NT2/D1 (cell line): Measurements from ENCODE around the genes FOXD1 and BTF3.

DNA sequence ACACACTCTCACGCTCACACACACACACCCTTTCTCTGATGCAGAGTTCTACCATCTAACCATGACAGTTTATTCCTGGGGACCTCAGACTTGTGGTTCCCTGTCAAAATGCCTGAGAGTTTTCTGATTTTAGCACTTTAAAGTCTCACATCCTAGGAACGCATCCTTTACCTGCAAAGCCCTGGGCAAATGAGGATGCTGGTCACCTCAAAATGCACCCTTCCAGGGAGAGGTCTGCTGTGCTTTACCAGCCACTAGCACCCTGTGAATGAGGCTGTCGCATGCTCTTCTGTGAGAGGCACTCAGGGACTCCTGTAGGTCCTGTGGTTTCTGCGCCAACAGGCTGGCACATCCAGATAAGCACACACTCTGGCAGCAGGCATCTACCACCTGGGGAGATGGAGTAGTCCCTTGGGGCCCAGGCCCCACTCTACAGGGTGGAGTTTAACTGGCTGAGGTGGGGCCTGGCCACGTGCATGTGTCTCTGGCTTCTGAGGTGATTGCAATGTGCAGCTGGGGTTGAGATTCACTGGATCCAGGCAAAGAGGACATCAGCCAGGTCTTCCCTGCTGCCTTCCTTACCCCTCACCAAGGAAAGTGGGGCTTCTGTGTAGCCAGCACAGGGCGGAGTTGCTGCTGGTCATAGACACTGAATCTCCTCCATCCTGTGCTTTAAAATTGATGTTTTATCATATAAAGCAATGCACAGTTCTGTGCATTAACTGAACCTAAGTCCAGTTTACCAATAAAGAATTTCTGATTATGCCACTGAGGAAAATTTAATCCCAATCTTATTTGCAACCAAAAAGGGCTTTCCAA lies 32.3 kb downstream of the TMEM174 start:
- RRBS, 2 experiments = no CpG with 5 or more reads among the region's 6 CpGs

GRCh38 chr5:73370391-73371218 lies 78.0 kb downstream of the FOXD1 start:
- RRBS, 2 experiments = no CpG with 5 or more reads among the region's 12 CpGs

DNA sequence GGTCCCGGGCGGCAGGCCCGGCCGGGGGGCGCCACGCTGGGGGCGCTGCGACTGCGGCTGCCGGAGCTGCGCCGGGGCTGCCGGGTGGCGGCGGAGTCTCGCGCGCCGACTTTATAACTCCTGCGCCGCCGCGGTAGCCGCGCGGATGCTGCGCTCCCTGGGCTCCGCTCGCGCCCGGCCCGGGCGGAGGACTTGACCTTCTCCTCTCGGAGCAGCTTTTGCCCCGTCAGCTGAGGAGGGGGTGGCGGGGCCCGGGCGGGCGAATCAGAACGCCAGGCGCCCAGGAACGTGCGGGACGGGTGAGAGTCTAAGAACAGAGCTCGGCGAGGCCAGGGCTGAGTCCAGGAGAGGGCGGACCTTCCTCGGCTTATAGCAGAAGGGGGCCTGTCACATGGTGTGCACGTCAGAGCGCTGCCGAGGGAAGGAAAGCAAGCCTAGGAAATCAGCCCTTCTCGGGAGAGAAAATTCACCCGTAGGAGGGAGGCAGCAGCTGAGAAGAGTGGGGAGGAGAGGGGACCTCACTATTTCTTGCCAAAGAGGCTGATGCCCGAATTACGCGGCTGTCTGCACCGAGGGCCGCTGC lies at the start of gene FOXD1:
Gene FOXD1, minus strand, starts transcription at position 343 of the 583 bp plus-strand sequence.
- RRBS, 2 experiments = under 1 to 4% methylated on average over 13 to 20 of the region's 58 CpGs

DNA sequence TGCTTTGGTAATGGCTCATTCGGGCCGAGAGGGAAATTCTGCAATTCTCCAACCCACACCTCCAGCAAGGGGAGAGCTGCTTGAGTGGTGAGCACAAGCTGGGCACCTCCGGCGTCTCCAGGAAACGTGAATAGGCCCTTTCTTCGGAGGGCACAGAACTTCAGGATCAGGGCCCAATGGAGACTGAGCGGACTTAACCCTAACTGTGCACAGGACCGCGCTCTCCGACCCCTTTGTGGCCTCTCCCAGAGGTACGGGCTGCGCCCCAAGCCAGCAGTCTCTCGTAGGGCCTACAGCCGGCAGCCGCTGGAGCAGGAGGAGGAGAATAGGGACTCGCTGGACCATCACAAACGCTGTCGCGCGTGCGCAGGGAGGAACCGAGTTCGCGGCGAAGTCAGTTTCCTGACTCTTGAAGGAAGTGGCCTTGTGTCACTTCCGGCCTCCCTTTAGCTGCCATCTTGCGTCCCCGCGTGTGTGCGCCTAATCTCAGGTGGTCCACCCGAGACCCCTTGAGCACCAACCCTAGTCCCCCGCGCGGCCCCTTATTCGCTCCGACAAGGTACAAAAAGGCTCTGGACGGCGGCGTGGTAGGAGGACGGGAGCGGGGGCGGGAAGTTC lies at the start of gene BTF3:
Gene BTF3, plus strand, starts transcription at position 443 of the 618 bp plus-strand sequence.
- RRBS, 2 experiments = no CpG with 5 or more reads among the region's 42 CpGs

DNA sequence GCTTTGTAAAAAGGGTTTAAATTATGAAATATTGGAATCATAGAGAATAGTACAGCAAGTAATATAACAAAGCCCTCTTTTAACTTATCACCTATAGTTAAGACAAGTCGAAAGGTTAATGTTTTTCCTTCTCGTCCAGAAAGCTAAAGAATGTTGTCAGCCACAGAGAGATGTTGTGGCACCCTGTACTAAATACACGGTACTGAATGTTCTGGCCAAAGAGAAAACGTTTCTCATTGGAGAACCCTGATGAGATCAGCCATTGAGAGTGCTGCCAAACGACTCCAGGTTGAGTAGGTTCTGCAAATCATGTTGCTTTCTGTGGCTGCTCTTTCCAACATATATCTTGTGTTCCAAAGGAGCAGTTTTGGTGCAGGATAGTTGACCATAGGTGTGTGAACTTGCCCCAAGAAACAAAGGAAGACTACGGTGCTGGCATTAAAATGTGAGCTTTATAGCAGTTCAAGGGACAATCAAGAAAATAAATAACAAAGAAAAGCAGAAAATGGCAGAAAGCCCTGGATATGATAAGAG lies 102.5 kb downstream of the ARHGEF28 start:
- RRBS, 2 experiments = no CpG with 5 or more reads among the region's 6 CpGs

- RRBS, 2 experiments = no CpG with 5 or more reads among the region's 12 CpGs
These were observed 271.8 kb downstream of the ARHGEF28 start for GRCh38 chr5:73897696-73898351.

- RRBS, 2 experiments = no CpG with 5 or more reads among the region's 8 CpGs
These were observed 11.5 kb downstream of the ENC1 start for GRCh38 chr5:74628813-74629596.

DNA sequence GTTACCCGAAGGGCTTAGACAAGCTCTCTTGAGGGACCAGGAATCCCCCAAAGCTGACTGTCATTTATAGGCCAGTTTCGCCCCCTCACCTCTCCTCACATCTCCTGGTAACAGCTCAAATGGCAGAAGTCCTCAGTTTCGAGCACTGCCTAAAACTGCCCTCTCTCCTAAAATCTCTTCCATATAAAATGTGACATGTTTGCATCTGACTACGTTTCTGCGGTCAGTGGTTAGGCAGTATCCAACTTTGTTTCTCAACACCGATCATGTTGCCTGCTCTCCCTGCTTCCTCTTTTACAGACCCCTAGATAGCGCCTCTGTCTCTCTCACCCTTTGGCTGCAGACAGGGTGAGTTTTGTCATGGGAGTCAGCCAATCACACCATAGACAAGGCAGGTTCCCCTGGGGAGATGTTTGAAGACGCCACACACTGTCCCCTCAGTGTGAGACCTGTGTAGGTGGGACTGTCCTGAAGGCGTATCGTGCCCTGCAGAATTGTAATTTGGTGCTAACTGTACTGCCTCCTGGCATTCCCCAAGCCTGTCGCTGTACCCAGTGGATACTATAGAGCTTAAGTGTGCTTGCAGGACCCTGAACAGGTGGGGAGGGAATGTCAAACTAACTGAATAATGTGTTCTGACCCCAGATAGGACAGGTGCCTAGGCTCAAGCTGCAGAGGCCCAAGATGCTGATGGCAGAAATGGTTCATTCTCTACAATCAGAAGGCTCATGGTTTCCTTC lies 1.0 kb downstream of the HEXB start:
- RRBS, 2 experiments = no CpG with 5 or more reads among the region's 11 CpGs

DNA sequence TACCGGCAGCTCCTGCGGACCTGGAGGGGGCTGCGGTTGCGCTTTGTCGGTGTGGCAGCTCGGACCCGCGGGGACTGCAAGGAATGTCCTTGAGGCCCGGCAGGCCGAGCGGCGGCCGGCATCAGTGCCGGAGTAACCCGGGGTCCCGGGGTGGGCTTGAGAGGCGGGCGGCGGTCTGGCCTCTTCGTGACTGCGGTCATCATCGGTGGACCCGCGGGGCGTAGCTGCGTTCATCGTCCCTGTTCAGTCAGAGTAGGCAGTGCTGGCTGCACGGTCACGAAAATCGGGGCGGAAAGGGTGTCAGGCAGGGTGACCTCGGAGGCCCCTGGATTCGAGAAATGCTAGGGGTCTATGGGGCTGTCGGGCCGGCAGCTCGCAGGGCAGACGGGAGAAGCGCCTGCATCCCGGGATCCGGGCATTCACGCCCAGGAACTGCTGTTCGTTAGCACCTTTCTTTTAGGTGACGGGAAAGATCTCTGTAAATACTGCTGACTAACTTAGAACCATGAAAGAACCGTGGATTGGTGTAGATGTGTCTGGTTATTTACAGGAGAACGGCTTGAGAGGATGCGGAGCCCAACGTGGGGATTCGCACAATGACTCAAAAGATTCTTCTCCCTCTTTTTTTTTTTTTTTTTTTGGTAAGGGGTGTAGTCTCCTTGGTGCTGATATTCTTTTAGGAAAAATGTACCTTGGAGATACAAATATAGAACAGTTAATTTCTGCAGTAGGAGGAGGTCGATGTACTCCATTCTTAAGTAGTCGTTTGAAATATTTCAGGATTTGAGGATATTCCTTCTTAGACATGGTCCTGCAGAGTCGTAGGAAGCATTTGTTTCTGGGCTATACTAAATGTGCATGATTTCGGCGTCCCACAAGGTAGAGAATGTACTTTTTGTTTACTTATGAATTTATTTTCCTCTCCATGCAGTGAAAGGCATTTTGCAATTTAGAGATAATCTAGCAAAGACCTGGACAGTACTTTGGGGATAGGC lies 702 bp downstream of the HMGCR start:
- RRBS, 2 experiments = 0 to under 1% methylated on average over 9 to 11 of the region's 53 CpGs

- RRBS, 2 experiments = no CpG with 5 or more reads among the region's 2 CpGs
These were observed 85.1 kb downstream of the CERT1 start for GRCh38 chr5:75426197-75426795.

DNA sequence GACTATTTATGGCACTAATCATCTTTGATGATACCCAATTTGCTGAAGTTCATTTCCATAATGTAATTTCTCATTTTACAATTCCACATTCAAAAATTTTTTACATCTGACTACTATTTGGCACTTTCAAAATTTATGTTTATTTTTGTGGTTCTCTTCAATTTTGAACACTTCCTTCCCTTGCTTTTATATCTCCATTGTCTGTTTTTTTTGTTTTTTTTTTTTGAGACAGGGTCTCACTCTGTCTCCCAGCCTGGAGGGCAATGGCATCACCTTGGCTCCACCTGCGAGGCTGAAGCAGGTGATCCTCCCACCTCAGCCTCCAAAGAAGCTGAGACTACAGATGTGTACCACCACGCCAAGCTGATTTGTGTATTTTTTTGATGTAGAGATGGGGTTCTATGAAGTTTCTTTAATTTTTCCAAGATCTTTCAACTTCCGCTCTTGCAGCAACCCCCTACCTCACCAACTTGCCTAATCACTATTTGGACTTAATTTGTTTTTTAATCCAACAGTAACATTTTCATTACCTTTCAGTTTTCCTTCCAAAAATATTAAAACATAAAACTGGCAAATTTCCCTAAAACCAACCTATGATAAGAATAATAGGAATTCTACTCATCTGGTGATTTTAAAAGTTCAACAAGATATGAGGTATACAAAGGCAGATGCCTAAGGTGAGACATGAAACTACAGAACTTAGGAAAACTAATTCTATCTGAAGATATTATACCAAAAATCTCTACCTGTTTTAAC lies 10.5 kb downstream of the CERT1 start:
- RRBS, 2 experiments = no CpG with 5 or more reads among the region's 3 CpGs

DNA sequence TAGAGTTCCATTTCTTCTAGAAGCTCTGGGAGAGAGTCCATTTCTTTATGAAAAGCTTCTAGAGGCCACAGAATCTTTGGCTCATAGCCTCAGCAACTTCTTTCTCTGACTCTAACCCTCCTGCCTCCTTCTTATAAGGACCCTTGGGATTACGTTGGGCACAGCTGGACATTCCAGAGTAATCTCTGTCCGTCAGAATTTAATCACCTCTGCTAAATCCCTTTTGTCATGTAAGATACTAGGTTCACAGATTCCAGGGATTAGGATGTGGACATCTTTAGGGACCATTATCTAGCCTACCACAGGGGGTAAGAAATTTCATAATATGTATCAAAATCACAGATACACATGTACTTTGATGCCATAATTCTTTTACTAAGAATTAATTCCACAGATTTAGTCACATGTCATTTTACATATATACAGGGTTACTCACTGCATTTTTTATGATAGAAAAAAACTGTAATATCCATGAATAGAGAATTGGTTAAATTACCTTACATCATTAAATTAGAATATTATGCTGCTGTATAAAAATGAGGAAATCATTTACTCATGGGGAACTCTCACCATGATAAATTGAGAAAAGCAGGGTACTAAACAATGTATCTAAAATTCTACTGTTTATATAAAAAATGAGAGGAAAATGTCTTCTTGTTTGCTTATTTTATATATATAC lies 22.4 kb upstream of the ANKDD1B start:
- RRBS, 2 experiments = no CpG with 5 or more reads among the region's 2 CpGs

GRCh38 chr5:76273561-76273942 lies 129.5 kb upstream of the IQGAP2 start:
- RRBS, 2 experiments = no CpG with 5 or more reads among the region's 7 CpGs

GRCh38 chr5:76478775-76479526 lies 75.9 kb downstream of the IQGAP2 start:
- RRBS, 2 experiments = no CpG with 5 or more reads among the region's 12 CpGs

- RRBS, 2 experiments = no CpG with 5 or more reads among the region's 9 CpGs
These were observed 80.7 kb downstream of the IQGAP2 start for GRCh38 chr5:76483551-76484373.

DNA sequence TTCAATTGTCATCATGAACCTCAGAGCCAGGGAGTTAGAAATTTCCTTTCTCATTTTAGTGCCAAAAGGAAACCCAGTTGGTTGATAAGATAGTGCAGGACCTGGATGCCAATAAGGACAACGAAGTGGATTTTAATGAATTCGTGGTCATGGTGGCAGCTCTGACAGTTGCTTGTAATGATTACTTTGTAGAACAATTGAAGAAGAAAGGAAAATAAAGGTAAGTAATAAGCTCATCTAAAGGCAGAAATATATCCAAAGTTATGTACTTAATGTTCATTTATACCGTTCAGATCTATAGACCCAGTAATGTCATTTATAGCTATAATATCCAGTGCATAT lies 27.8 kb downstream of the S100Z start:
- RRBS, 2 experiments = no CpG with 5 or more reads among the region's 3 CpGs

DNA sequence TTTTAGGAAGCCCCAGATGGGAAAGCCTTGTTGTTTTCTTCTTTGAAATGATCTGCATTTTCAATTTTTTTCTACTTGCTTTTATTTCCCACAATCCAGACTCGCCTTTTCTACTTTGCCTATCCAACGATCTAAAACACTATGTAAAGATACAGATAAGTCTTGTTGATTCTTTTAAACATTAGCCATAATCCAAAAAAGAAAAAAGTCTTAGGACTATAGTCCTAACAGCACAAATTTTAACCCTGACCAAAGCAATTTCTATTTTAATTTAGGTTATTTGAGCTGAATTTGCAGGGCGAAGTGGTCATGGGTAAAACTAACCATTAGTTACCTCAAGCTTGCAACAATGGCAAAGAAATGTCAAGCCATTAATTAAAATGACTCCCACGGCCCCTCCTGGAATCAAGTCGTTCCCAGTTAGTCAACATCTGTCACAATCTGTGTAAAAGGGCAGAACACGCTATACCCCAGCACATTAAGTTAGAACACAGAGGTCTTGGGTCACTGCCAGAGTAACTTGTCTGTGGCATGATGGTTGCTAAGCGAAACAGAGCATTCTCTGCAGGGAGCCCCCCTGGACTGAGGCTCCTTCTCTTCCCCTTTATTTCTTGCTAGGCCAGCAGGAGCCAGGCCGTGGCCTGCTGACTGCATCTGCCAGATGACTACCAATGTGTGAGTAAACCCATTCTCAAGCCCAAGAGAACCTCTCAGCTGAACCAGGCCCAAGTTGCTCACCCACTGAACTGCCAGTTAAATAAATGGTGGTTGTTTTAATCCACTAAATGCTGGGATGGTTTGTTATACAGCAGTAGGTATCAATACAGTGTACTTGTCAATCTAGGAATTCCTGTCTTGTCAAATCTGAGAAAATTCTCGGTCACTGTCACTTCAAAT lies 51.8 kb upstream of the ZBED3 start:
- RRBS, 2 experiments = no CpG with 5 or more reads among the region's 9 CpGs

DNA sequence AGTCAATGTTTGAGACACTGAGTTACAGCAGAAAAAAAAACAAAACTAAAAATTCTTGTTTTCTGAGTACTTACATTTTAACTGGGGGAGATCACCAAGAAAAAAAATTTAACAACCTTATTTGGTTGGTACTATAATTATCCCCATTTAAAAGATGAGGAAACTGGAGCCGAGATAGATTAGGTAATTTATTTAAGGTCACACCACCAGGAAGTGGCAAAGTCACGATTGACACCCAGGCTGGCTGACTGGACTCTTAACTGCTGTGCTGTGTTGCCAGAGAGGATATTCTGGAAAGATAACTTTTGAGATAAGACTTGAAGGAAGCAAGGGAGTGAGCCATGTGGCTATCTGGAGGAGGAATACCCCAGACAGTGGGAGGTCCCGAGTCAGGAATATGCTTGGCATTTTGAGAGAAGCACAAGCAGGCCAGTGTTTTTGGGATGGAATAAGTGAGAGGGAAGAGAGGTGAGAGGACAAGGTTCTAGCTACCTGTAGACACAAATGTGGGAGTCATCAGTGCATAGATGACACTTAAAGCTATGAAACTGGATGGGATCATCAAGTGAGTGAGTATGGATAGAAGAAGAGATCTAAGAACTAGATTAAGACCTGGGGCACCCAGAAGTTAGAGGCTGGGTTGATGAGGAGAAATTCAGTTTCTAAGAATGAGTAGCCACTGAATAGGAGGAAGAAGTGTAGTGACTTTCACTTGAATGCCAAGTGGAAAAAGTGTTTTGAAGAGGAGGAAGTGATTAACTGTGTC lies 25.5 kb downstream of the PDE8B start:
- RRBS, 2 experiments = no CpG with 5 or more reads among the region's 3 CpGs

DNA sequence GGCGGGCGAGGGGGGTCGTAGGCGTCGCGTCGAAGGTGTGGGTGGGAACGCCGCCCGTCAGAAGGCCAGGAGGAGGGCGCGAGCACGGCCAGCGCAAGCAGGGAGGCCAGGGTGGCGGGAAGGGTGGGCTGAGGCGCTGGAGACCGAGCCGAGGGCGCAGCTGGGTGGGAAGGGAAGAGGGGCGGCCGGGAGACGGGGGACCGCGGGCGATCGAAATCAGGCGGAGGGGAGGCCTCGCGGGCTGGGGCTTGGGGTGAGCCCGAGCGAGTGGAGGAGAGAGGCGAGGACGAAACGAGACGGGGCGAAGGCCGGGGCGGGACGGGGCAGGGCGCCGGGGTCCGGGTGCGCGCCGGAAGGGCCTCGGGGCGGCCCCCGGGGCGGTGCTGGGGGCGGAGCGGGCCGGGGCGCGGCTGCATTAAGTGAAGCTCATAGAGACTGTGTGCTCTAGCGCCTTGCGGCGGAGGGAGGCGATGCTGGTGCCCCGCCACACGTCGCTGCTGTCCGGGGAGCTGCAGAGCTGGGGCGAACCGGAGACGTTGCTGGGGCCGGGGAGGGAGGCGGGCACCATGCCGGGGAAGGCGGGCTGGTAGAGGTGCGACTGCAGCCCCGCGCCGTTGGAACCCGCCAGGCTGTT lies 8.5 kb downstream of the OTP start:
- RRBS, 2 experiments = 3% methylated on average over 16 to 23 of the region's 74 CpGs

GRCh38 chr5:77761562-77762107 lies 14.5 kb downstream of the TBCA start:
- RRBS, 2 experiments = no CpG with 5 or more reads among the region's 4 CpGs